ENCODE data around the genes COL11A2 and B3GALT4.

DNA sequence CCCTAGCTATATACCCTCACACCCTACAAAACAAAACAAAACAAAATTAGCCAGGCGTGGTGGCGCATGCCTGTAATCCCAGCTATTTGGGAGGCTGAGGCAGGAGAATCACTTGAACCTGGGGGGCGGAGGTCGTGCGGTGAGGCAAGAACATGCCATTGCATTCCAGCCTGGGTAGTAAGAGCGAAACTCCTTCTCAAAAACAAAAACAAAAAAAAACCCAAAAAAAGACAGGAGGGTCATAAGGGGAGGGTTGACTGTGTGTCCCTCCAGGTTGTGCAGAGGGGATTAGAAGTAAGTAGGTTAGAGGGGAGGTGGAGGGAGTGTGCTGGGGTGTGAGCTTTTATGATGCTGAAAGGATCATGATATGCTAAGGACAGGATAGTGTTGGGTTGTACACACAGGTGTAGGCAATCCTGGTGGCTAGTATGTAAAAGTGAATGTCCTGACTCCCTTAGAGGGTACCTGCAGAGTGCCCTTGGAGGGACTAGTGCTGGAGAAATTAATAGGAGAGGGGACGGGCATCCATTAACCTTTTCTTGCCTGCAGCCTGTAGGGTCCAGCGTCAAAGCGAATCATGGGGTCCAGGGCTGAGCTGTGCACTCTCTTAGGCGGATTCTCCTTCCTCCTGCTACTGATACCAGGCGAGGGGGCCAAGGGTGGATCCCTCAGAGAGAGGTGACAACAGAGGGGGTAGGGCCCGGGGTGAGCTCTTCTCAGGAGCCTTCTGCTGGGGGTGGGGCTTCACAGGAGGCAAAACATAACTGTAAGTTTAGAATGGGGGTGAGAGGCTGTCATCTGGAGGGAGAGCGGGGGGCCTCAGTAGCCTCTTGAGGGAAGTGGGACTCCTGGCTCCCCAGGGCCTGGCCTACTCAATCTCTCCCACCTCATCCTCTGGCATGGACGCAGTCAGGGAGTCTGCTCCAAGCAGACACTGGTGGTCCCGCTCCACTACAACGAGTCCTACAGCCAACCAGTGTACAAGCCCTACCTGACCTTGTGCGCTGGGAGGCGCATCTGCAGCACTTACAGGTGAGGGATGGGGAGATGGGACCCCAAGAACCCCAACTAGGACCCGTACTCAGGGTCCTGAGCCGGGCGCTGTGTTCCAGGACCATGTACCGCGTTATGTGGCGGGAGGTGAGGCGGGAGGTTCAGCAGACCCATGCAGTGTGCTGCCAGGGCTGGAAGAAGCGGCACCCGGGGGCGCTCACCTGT lies 1.6 kb downstream of the EGFL8 start:
- PRO-cap = no peak
- RRBS = 87% methylated on average over 6 of the region's 28 CpGs

DNA sequence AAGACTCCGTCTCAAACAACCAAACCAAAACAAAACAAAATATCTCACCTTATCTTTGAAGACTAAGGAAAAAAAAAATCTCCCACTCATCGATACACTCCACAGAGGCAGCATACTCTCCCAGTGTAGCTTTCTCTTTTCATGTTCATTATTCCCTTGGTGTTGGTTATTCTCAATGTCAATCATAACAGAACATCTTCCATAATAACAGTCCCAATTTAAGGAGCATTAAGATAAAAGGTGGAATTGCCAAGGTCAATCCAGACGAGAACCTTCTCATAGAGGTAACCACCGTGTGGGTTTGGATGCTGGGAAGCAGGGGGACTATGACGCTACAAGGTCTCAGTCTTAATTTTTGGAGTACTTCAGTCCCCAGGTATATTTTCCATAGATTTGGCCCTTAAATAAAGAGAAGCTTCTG lies 1.7 kb downstream of the HLA-DRA start:
- PRO-cap = no peak
- RRBS = no CpG with 5 or more reads among the region's 5 CpGs

- PRO-cap = no peak
- RRBS = no CpG with 5 or more reads among the region's 9 CpGs
Measured at GRCh38 chr6:32578700-32579549, 10.7 kb downstream of the HLA-DRB1 start.

GRCh38 chr6:32659464-32660445 lies 6.7 kb downstream of the HLA-DQB1 start:
- PRO-cap = no peak
- RRBS = no CpG with 5 or more reads among the region's 5 CpGs

DNA sequence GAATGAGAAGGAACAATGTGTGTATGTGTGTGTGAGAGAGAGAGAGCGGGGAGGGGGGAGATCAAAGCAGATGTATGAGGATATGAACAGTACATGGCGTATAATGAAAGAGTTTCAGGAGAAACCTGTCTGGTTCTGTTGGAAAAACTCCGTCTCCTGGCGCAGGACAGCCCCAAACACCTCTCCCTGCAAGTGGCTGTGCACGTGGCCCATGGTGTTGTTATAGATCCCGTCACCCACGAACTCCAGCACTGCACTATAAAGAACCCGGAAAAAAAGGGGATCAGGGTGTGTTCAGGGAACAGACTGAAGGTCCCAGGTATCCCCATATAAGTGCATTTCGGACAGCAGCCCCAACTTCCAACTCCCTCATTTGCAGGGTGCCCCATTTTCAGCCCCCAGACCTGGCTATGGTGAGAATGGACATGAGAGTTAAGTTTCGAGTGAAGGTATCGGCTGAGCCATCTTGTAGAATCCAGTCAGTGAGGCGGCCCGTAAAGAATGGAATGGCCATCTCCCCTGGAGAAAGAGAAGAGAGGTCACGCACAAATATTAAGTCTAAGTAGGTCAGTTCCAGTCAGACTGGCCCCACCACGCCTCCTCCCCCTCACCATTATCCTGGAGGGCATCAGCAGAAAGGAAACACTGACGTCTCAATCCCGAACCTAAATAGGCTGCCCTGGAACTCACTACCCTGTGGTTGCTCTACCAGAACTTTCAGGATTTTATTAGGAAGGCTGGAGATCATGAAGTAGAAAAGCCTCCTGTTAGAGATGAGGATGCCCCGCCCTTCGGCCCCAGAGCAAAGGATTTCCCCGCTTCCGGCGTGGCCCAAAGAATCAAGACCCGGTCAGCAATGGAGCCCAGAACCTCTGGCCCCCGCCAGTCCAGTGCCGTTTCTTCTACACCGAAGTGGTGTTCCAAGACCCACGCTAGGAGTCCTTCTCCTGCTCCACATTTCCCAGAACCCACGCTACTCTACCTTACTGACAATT lies 1.2 kb downstream of the TAP1 start:
- PRO-cap = bidirectional peak, plus-strand start at position 848 of the sequence, minus-strand start at position 503 of the sequence
- RRBS = no CpG with 5 or more reads among the region's 28 CpGs

- PRO-cap = no peak
- RRBS = no CpG with 5 or more reads among the region's 7 CpGs
Measured at GRCh38 chr6:32861149-32861510, 7.1 kb downstream of the PSMB9 start.

DNA sequence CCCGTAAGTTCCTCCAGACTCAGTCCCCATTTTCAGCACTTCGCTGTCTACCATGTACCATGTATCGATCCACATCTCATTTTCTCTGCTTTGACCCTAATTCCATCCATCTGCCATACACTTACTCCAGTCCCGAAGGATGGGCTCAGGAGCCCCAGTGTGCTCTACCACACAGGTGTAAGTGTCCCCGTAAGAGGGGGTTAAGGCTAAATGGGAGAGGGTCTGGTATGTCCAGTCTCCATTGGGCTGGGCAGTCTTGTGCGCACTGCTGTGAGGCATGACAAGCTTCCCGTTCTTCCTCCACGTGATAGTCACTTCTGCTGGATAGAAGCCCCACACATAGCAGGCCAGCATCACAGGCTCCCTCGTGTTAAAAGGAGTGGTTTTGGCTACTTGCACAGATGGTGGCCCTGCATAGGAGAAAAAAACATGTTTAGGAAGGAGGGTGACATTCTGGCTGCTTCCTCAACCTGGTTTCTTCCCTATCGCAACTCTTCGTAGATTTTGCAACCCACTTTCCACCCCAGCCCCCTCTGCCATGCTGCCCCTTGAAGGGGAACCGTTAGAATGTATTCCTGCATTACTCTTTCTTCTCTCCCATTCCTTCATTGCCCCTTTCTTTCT lies 3.7 kb downstream of the HLA-DMB start:
- PRO-cap = no peak
- RRBS = no CpG with 5 or more reads among the region's 12 CpGs

GRCh38 chr6:32980763-32981349 lies 12.5 kb downstream of the BRD2 start:
- PRO-cap = unidirectional peak, plus-strand start at chr6:32981132
- RRBS = no CpG with 5 or more reads among the region's 4 CpGs

- PRO-cap = no peak
- RRBS = no CpG with 5 or more reads among the region's 3 CpGs
Measured at GRCh38 chr6:33015259-33015726, 5.9 kb upstream of the HLA-DOA start.

- PRO-cap = no peak
- RRBS = no CpG with 5 or more reads among the region's 3 CpGs
Measured at GRCh38 chr6:33017689-33018519, 8.5 kb upstream of the HLA-DOA start.

GRCh38 chr6:33067602-33068109 lies 8.1 kb upstream of the HLA-DPB1 start:
- PRO-cap = no peak
- RRBS = no CpG with 5 or more reads among the region's 1 CpG

GRCh38 chr6:33073233-33074062 lies 2.3 kb upstream of the HLA-DPB1 start:
- PRO-cap = bidirectional peak, plus-strand start at chr6:33073801, minus-strand start at chr6:33073649
- RRBS = no CpG with 5 or more reads among the region's 10 CpGs

GRCh38 chr6:33081018-33081651 lies 5.3 kb downstream of the HLA-DPB1 start:
- PRO-cap = no peak
- RRBS = 47% methylated on average over 5 of the region's 12 CpGs

- PRO-cap = no peak
- RRBS = no CpG with 5 or more reads among the region's 12 CpGs
Measured at GRCh38 chr6:33085594-33086222, 9.9 kb downstream of the HLA-DPB1 start.

DNA sequence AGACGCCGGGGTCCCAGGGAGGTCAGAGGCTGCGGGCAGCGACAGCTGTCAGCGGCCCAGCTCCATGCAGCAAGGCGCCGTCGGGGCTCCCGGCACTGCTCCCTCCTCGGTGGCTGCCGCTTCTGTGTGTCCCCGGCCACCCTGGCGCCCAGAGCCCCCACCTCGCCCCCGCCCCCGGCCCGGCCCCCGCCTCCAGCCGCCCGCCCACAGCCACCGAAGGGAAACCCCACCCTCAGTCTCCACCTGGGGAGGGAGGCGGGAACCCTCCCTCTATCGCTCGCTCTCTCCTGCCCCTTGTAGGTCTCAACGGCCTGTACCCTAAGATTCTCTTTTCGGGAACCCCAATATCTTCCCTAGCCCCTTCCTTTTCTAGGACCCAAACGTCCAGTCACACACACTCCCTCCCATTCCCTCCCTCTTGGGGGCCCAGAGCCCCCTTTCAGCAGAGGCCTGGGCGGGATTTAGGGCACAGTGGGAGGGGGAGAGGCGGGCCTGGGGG lies at the start of gene COL11A2:
TSS of gene COL11A2 (minus strand) at position 128 of the 499 bp plus-strand sequence.
- PRO-cap = no peak
- RRBS = 5% methylated on average over 15 of the region's 29 CpGs

DNA sequence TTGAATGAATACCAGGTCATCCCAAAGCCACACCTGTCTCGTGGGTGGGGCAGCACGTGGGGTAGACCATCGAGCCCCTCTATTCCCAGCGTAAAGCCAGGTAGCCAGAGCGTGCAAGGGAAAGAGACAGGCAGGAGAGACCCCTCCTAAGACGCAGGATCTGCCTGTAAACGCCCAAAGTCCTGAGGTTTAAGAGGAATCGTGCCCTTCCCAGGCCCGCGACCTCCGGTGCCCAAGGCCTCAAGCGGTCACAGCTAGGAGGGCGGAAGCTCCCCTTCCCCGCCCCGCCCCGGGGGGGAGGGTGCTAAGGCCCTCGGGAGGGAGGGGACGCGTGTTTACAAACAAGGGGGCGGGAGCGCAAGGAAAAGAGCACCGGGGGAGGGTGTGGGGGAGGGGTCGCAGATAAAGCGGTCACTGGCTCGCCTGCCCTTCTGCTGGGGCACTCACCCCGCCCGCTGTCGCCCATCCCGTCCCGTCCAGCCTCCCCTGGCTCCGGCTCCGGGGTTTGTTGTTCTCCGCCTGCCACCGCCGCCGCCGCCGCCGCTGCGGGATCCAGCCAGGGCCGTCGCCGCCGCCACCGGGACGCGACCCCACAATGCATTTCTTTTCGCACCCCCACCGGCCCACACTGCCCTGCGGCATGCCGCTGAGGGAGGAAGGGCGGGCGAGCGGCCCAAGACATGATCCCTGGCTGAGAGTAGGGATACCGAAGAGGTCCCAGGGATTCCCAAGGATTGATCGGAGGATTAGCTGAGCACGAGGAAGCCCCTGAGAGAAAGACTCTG lies 478 bp downstream of the RXRB start:
- PRO-cap = bidirectional peak, plus-strand start at position 511 of the sequence, minus-strand start at position 252 of the sequence; bidirectional peak, plus-strand start at position 628 of the sequence, minus-strand start at position 594 of the sequence
- RRBS = 3% methylated on average over 29 of the region's 57 CpGs

GRCh38 chr6:33248335-33248863 lies 23.3 kb downstream of the VPS52 start:
- PRO-cap = no peak
- RRBS = 3% methylated on average over 5 of the region's 36 CpGs

GRCh38 chr6:33276642-33277990 lies at the start of gene B3GALT4:
B3GALT4 (plus strand) TSS chr6:33277123.
- PRO-cap = bidirectional peak, plus-strand start at chr6:33277123, minus-strand start at chr6:33277085; bidirectional peak, plus-strand start at chr6:33277456, minus-strand start at chr6:33277460; bidirectional peak, plus-strand start at chr6:33277612, minus-strand start at chr6:33277559
- RRBS = 9% methylated on average over 42 of the region's 100 CpGs

GRCh38 chr6:33282098-33283086 lies 5.5 kb downstream of the B3GALT4 start:
- PRO-cap = unidirectional peak, plus-strand start at chr6:33282372
- RRBS = no CpG with 5 or more reads among the region's 14 CpGs

GRCh38 chr6:33287909-33288602 lies 983 bp downstream of the WDR46 start:
- PRO-cap = no peak
- RRBS = no CpG with 5 or more reads among the region's 8 CpGs